ENCODE measurements around a stretch of chr14.

- PRO-cap, 2 experiments = no peak in any of the 2 experiments
These were observed 18.0 kb upstream of the SUPT16H start for GRCh38 chr14:21401877-21402158.

- PRO-cap, 2 experiments = no peak in any of the 2 experiments
These were observed 7.6 kb downstream of the METTL3 start for GRCh38 chr14:21503138-21504251.

DNA sequence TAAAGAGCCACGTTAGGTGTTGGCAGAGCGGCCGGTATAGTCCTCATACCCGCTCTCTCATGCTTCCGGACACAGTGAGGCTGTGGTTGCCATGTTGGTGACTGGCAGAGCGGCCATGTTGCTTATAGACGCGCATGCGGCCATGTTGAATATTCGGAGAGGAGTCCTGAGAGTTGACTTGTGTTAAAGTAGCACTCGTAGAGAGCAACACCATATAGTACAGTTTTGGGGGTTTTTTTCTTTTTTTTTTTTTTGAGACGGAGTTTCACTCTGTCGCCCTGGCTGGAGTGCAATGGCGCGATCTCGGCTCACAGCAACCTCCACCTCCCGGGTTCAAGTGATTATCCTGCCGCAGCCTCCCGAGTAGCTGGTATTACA, 251 bp upstream of the METTL3 start:
- PRO-cap, 2 experiments = peak in 2 of 2 experiments; most common plus-strand start position 152 of the sequence (in 2); most common minus-strand start position 38 of the sequence (in 1)

- PRO-cap, 2 experiments = peak in 2 of 2 experiments; most common plus-strand start chr14:21723663 (in 2)
These were observed 49.9 kb upstream of the OR4E1 start for GRCh38 chr14:21723465-21723967.

GRCh38 chr14:21735885-21736309, 62.3 kb upstream of the OR4E1 start:
- PRO-cap, 2 experiments = peak in 2 of 2 experiments; most common plus-strand start chr14:21736160 (in 2); most common minus-strand start chr14:21736042 (in 2)

DNA sequence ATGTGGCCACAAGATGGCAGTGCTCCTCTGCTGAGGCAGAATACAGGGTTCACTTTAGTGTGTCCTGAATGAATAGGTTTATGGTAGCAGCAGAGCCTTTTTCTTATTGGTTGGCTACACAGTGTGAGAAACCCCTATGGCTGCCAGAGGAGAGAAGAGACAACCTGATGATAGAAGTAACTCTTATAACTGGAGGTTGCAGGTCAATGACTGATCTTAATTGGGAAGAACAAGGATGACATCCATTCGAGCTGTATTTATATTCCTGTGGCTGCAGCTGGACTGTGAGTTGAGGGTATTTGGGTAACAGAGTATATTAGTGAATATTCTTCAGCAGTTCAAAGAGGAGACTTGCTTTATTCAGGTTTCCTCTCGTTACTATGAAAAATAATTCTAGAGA, 195.0 kb upstream of the OR4E1 start:
- PRO-cap, 2 experiments = peak in 2 of 2 experiments; most common plus-strand start position 186 of the sequence (in 2)

DNA sequence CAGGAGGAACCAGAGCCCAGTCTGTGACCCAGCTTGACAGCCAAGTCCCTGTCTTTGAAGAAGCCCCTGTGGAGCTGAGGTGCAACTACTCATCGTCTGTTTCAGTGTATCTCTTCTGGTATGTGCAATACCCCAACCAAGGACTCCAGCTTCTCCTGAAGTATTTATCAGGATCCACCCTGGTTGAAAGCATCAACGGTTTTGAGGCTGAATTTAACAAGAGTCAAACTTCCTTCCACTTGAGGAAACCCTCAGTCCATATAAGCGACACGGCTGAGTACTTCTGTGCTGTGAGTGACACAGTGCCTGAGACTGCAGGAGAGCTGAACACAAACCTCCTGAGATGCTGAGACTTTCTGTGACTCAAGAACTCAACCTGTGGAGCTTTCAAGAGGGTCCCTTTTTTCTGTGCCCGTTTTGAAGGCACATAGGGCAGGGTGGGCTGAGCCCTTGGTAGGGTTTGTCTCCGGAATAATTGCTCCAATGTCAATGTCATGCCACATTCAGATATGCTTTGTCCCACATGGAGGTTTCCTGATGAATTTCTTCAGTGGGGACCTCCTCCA, 305.3 kb upstream of the OR4E1 start:
- PRO-cap, 2 experiments = peak in 1 of 2 experiments; most common plus-strand start position 288 of the sequence (in 1)

- PRO-cap, 2 experiments = peak in 1 of 2 experiments; most common plus-strand start chr14:22007513 (in 1); most common minus-strand start chr14:22007456 (in 1)
These were observed 333.7 kb upstream of the OR4E1 start for GRCh38 chr14:22007196-22007801.

DNA sequence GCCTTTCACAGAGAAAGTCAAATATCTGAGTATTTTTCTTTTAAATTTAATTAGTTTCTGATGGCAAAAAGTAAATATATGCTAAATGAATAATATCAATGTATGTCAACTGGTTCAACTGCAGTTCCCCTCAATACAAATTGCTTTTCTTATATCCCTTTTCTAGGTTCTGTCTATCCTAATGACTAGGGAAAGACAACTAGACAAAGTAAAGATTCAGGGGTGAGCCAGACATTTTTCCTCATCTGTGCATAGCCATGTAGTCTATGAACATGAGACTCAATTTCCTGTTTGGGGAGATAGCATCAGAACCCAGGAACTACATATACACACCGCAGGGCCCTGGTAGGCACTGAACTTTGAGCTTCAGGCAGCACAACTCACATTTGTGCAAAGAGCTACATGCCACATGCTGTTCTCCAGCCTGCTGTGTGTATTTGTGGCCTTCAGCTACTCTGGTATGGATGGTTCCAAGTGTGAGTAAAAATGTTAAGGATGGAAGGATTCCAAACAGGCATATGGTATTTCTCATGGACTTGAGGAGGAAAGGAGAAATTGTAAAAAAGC, 422.1 kb upstream of the OR4E1 start:
- PRO-cap, 2 experiments = no peak in any of the 2 experiments

DNA sequence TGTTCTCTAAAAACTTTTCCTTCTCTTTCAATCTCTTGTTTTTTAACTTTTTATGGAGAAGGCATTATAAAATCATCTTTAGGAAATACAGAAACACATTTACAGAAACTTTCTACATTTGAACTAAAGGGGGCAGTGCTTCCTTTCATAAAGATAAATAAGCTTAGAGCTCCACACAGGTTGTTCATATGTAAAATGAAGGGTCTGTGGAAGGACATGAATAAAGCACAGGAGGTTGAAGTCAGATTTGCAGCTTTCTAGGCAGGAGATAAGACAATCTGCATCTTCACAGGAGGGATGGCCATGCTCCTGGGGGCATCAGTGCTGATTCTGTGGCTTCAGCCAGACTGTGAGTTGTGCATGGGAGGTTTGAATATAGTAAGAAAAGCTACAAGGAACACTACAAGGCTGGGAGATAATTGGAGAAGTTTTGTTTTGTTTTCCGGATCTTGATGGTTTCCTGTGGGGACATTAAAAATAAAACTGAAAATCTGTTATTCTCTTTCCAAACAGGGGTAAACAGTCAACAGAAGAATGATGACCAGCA, 425.9 kb downstream of the DAD1 start:
- PRO-cap, 2 experiments = peak in 2 of 2 experiments; most common plus-strand start position 183 of the sequence (in 2)

DNA sequence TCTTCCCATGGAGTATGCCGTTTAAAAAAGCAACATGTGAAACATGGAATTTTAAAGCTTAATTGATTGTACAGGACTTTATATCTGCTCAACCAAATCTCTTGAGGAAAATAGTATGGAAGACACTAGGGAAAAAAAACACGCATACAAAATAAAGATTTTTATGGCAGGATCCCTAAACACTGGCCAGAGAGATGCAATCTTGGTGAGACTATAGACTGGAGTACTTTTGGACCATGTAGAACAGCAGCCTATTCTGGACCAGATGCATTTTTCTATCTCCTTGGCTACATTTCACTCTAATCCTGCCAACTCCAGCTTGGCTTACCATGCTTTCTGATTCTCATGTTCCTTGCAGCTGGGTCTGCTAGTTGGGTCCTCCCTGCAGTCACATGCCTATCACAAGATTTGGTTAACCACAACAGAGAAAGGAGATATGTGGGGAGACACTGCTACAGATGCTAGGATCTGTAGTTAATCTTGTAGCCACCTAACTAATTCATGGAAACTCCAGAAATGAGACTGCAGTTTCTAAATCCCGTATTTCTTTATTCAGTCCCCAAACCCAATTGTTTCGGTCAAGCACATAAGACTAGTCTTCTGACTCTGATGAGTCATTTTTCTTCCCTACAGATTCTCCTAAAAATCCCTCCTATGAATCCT, 410.8 kb downstream of the DAD1 start:
- PRO-cap, 2 experiments = no peak in any of the 2 experiments

- PRO-cap, 2 experiments = no peak in any of the 2 experiments
These were observed 136.5 kb downstream of the DAD1 start for GRCh38 chr14:22452573-22452823.

- PRO-cap, 2 experiments = no peak in any of the 2 experiments
These were observed 101.1 kb downstream of the DAD1 start for GRCh38 chr14:22487964-22488339.

DNA sequence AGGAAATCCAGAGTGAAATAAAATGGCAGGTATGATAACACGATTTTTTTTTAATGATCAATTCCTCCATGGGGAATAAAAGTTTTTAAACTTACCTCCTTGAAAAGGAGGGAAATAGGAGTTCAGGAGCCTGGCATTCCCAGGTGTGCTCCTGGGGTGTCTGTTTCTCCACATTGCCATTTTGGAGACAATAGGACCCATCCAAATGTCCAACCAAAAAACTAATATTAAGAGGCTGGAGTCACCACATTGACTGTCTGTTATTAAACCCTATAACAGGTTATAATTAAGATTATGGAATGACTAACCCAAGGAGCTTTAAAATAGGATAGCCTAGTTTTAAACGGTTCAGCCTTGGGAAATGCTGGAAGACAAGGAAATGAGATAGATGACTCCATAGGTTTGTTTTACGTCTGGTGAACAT, 77.4 kb downstream of the DAD1 start:
- PRO-cap, 2 experiments = no peak in any of the 2 experiments

DNA sequence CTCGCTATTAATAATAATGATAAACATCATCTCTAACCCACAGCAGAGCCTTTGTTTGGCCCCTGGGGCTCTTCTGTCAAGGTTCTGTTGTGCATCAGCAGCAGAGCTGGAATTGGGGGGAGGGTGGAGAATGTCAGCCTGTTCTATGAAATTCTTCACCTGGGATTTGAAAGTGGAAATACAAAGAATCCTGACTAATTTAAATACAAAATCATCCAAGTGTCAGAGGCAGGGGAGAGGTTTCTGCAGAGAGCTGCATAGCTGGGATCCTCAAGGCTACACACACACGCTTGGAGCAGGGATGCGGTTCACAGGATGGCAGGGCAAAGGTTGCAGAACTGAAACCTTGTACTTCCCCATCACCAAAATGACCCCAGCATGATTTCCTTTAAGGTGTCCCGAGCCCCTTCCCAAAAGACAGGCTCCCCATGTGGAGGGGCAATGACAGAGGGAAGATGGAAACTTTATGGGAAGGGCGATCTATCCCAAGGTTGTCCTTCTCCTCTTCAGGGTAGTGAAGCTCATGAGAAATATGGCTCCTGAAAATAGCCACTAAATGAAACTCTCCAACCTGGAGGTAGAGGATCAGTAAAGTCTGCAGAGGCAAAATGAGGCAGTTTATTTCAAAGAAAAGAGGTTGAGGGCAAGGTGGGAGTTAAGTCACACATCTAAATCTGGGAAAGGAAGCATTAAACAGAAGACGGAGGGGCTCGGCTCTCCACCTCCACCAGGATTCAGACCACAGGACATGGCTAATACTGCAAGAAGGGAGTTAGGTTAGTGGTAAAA, 71.6 kb downstream of the DAD1 start:
- PRO-cap, 2 experiments = no peak in any of the 2 experiments

DNA sequence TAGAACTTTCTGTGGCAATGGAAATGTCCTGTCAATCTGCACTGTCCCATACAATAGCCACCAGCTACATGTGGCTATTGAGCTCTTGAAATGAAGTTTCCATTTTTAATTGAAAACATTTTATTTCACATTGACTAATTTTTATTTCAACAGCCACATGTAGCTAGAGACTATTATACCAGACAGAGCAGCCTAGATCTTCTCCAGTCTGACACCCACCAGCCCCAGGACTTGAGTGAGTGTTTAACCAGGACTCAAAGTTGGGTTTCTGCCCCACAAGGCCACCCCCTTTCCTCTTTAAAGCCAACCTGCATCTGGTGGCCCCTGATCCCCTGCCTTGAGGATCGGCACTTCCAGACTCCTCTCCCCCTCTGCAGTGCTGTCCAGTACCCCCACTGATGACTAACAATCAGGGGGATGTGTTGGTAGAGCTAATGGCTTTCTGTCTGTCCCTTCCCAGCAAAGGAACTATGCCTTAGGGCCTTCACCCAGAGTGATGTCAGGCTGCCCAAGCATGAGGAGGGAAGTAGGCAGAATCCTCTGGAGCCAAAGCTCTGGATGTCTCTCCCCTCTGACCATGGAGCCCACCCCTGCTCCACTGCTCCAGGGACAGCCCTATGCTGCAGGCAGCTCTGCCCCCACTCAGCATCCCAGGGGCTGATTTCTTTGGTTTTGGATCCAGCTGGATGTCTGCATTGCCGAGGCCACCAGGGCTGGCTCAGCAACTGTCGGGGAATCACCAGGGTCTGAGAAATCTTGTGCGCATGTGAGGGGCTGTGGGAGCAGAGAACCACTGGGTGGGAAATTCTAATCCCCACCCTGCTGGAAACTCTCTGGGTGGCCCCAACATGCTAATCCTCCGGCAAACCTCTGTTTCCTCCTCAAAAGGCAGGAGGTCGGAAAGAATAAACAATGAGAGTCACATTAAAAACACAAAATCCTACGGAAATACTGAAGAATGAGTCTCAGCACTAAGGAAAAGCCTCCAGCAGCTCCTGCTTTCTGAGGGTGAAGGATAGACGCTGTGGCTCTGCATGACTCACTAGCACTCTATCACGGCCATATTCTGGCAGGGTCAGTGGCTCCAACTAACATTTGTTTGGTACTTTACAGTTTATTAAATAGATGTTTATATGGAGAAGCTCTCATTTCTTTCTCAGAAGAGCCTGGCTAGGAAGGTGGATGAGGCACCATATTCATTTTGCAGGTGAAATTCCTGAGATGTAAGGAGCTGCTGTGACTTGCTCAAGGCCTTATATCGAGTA, 42.9 kb downstream of the DAD1 start:
- PRO-cap, 2 experiments = peak in 2 of 2 experiments; most common plus-strand start position 294 of the sequence (in 1); most common minus-strand start position 237 of the sequence (in 2)

DNA sequence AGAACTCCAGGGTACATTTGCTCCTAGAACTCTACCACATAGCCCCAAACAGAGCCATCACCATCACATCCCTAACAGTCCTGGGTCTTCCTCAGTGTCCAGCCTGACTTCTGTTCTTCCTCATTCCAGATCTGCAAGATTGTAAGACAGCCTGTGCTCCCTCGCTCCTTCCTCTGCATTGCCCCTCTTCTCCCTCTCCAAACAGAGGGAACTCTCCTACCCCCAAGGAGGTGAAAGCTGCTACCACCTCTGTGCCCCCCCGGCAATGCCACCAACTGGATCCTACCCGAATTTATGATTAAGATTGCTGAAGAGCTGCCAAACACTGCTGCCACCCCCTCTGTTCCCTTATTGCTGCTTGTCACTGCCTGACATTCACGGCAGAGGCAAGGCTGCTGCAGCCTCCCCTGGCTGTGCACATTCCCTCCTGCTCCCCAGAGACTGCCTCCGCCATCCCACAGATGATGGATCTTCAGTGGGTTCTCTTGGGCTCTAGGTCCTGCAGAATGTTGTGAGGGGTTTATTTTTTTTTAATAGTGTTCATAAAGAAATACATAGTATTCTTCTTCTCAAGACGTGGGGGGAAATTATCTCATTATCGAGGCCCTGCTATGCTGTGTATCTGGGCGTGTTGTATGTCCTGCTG, 37.4 kb downstream of the DAD1 start:
- PRO-cap, 2 experiments = peak in 1 of 2 experiments; most common plus-strand start position 374 of the sequence (in 1); most common minus-strand start position 270 of the sequence (in 1)

- PRO-cap, 2 experiments = peak in 2 of 2 experiments; most common plus-strand start chr14:22555703 (in 1); most common minus-strand start chr14:22555500 (in 1)
These were observed 33.4 kb downstream of the DAD1 start for GRCh38 chr14:22555449-22556134.

DNA sequence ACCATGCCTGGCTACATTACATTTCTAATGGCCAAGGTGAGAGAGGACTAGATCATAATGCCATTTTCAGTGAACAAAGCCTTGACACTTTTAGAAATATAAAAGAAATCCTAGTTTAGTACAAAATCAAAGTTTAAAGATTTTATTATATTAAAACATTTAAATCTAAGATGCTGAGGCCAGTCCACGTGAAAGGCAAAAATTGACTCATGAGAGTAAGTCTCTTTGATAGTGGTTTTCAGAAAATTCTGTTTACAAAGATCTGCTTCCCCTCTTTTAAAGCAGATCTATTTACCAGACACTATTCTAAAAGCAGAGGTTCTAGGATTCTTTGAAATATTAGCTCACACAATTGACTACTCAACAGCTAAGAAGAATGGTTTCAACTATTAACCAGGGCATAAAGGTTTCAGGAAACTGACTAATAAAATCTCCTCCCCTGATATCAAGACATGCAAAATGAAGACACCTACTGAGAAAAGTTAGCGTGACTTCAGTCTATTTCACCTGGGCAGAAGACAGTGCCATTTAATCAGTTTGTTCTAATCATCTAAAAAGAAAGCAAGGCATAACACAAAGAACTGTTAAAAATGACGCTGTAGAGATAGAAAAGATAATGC, 22.3 kb downstream of the DAD1 start:
- PRO-cap, 2 experiments = peak in 1 of 2 experiments; most common plus-strand start position 496 of the sequence (in 1)

- PRO-cap, 2 experiments = no peak in any of the 2 experiments
These were observed 16.4 kb downstream of the DAD1 start for GRCh38 chr14:22572362-22573239.